LNCaP clone FGC (cell line): Measurements from ENCODE around the genes TST and KCTD17.

GRCh38 chr22:37019196-37019649, at the start of gene TST:
Gene TST (minus strand): TSS chr22:37019447.
- RRBS, 2 experiments, result 1% methylated on average over 13 to 28 of the region's 66 CpGs

DNA sequence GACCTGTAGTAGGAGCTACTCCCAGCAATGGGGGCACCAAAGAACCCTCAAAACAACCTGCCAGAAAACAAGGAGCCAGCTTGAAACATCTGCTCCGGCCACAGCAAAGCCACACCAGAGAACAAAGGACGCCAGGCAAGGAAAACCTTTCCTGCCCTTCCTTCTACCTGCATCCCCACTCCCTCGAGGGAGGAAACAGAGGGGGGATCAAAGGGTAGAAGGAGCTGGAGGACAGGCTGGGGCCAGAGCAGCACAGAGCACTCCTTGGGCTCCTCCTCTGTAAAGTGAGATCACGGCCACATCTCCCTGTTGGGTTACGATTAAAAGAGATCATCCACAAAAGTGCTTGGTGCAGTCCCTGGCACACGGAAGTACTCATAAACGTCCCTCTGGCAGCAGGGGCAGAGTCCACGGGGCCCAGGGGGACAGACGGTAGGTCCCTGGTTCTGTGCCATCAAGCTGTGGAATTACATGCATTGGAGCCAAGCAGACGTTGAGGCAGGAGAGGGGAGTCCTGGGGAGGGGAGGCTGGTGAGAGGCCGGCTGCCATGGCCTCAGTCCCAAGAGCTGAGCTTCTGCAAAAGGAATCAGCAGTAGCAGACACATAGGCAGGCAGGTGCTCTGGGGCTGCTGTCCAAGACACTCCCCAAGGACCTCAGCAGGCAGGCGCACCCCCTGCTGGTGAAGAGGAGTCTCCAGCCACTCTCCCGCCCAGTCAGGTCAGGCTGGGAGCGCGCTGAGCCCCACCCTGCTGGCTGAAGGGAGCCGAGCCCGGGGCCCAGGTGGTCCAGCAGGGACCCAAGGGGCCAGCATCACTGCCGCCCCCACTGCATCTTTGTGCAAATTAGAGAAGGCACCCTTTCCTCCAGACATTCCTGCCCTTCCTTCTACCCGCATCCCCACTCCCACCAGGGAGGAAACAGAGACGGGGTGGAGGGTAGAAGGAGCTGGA, 7.7 kb upstream of the KCTD17 start:
- RRBS, 2 experiments, result no CpG with 5 or more reads among the region's 20 CpGs

DNA sequence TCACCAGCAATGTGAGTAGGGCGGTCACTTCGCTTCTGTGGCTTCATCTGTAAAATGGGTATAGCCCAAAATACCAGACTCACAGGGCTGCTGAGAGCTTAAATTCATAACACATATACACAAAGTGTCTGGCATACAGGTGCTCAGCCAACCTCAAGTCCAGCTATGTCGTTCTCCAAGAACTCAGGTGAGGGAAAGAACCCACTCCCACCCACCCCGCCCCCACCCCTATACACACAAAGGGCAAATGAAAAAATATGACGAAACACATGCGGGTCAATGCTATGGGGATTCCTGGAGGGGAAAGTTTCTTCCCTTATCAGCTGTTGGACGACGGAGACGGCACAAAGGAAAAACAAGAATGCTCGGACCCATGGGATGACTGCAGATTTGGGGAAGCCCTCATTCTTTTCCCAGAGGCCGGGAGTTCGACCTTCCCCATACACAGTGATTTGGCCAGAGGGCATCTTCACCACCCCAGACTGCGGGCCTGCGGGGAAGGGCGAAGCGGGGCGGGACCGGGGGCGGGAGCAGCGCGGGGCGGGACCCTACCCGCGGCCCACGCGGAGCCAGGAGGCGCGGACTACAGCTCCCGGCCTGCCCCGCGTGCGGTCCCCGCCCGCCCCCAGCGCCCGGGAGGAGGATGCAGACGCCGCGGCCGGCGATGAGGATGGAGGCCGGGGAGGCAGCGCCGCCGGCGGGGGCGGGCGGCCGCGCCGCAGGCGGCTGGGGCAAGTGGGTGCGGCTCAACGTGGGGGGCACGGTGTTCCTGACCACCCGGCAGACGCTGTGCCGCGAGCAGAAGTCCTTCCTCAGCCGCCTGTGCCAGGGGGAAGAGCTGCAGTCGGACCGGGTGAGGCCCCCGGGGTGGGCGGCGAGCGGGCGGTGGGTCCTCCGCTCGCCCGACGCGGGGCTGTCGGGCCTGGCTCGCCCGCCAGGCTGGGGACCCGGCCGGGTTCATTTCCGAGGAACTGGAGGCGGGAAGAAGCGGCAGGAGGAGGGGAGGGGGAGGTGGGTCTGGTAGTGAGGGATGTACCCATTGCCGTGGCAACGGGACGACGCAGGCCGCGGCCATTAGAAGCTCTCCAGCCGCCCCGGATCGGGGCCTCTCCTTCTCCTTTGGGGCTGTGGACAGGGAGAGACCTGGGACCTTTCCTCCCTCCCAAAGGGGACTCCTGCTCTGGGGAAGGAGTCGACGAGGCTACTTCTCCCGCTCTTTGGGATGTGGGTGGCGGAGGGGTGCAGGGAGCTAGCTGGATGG, at the start of gene KCTD17:
Gene KCTD17, plus strand, starts transcription at position 646 of the 1,261 bp plus-strand sequence.
- RRBS, 2 experiments, result 3% methylated on average over 52 of the region's 93 CpGs

DNA sequence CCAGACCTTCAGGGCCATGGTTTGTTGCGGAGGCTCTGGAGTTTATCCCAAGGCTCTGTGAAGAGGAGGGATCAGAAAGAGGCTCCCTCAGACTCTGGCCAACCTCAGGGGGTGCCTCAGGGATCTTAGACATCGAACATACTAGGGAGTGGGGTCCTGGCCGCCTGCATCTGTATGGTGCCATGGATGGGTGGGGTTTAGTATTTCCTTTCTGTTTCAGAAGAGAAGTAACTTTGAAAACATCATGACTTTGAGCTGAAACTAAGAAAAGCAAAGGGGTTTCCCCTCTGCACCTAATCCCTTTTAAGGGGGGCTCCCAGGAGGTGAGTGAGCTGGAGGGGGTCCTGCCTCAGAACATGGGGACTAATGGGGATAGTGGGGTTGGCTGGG, 11.7 kb upstream of the SSTR3 start:
- RRBS, 2 experiments, result no CpG with 5 or more reads among the region's 3 CpGs

DNA sequence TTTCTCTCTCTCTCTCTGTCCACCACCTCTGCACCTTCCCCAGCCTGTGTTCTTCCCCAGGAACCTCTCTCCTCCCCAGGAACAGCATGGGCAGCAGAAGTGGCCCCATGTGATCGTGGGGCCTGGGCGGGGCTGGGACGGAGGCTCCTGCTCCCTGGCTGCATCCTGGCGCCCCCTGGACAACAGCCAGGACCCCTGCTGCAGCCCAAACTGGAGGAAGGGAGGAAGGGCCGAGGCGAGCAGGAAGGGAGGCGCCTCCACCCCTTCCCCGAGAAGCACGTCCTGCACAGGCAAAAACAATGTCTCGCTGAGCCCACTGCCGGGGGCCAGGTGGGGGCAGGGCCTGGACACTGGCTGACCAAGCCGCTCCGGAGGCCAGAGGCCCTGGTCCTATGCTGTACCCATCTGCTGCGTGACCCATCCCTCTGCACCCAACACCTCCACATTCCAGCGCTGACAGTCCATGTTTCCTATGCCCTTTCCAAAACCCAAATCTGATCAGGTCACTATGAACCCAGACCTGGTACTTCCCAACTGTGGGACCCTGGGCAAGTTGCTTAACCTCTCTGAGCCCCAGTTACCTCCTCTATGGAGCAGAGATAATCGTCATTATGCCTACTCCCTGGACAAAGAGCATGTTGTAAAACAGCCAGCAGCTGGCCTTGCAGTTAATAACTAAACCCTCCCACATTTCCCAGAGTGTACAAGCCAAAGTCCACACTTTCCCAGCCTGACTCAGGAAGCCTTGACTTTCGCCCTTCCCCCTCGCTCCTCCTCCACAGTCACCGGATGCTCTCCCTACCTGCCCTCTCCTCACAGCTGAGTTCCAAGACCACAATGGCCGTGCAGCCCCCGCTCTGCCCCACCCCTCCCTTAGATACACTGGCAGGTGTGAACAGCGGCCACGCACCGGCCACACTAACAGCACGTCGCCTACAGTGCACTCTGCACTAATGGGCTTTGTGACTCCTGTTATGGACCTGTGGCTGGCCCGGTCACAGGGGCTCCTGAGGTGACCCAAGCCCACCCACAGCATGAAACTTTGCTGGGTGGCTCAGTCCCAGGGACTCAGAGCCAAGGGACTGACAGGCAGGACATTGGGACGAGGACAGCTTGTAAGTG, 15.3 kb upstream of the MFNG start:
- RRBS, 2 experiments, result 68 to 79% methylated on average over 7 of the region's 28 CpGs

DNA sequence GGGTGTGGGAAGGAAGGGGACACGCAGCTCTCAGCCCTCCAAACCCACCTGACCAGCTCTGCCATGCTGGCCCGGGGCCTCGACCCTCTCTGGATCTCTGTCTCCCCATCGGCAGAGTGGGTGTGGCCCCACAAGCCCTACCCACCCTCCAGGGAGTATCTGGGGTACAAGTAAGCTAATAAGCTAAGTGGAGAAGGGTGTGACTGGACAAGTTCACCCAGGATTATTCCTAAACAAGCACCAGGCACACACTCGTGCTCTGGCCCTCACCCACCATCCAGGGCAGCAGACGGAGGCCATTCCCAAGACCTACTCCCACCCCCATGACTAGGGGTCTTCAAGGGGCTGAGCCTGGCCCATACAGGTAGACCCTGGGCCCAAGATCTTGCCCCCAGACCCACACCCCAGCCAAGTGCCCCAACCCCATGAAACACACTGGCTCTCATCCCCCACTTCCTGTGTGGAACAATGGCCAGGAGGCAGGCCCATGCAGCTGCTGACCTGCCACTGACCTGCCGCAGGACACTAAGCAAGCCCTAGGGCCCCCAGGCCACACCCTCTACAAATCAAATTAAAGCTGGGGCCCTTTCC, 10.4 kb downstream of the CARD10 start:
- RRBS, 2 experiments, result no CpG with 5 or more reads among the region's 7 CpGs

- RRBS, 2 experiments, result no CpG with 5 or more reads among the region's 17 CpGs
Measured at GRCh38 chr22:37517760-37518366, 1.4 kb downstream of the CARD10 start.

DNA sequence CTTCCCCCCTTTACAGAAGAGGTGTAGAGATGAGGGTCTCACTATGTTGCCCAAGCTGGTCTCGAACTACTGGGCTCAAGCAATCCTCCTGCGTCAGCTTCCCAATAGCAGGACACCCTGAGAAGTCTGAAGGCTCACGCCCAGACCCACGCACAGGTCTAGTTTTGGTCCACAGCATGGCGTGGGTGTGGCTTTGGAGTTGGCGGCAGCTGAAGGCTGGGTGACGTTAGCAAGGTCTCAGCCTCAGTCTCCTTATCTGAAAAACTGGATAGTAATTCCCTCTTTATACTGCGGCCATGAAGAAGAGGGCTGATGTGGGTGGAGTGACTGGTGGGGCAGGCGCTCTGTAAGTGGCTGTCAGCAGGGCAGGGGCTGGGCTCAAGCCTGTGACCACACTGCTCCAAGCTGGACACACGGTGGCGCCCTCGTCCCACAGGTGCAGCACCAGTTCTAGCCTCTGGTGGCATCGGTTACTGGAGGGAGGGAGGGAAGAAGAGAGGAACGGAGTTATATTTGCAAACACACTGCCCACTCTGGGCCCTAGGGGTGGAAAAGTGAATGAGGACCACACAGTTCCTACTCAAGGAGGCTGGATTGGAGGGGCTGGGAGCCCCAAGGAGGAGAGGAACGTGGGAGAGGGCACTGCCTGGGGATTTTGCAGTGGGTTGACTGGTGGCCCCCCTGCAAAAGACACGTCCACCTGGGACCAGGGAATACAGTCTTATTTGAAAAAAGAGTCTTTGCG, 19.5 kb upstream of the CARD10 start:
- RRBS, 2 experiments, result no CpG with 5 or more reads among the region's 17 CpGs

GRCh38 chr22:37577128-37577362, 2.8 kb downstream of the LGALS2 start:
- RRBS, 2 experiments, result no CpG with 5 or more reads among the region's 5 CpGs

- RRBS, 2 experiments, result no CpG with 5 or more reads among the region's 4 CpGs
Measured at GRCh38 chr22:37601260-37601591, 7.4 kb upstream of the GGA1 start.

DNA sequence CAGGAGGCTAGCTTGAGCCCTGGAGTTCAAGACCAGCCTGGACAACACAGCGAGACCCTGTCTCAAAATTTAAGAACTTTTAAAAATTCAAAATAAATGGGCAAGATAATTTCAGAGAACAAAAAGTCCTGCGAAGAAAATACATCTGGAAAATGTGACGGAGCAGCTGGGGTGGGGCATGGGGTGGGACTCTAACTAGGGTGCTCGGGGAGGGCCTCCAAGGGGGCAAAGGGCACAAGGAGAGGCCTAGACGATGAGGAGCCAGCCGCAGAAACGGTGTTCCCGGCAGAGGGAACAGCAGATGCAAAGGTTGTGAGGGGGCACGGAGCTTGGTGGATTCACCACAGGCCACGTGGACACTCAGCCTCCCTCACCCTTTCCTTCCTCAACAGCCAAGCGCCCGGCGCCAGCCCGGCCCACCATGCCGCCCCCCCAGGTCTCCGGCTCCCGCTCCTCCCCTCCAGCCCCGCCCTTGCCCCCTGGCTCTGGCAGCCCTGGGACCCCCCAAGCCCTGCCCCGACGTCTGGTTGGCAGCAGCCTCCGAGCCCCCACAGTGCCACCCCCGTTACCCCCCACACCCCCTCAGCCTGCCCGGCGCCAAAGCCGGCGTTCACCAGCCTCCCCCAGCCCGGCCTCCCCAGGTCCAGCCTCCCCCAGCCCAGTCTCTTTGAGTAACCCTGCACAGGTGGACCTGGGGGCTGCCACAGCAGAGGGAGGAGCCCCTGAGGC, 3.5 kb upstream of the PDXP start:
- RRBS, 2 experiments, result 95% methylated on average over 3 of the region's 27 CpGs; no CpG with 5 or more reads in 1 of the 2 experiments

- RRBS, 2 experiments, result no CpG with 5 or more reads among the region's 11 CpGs
Measured at GRCh38 chr22:37660111-37660812, 1.7 kb downstream of the PDXP start.

DNA sequence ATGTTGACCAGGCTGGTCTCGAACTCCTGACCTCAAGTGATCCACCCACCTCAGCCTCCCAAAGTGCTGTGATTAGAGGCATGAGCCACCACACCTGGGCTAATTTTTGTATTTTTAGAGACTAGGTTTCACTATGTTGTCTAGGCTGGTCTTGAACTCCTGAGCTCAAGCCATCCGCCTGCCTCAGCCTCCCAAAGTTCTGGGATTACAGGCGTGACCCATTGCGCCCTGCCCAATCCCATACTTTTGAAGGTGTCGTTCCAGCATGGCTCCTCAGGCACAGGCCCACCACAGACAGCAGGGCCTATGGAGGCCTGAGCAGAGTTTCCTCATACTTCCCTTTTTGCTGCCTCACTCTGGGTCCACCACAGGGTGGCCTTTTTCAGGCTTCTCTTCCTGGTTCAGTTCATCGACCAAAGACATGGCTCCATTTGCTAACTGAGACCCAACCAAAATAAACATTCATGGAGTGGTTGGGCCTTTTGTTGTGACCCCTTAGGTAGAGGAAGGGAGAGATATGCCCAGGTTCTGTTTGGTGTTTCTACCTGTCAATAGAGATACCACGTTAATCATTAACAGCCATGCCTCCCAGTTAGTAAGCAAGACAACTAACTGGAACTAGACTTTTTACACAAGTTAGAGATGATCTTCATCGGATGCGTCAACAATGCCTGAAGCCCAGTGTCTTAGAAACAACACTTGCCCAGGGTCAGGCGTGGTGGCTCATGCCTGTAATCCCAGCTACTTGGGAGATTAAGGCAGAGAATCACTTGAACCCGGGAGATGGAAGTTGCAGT, 35.0 kb downstream of the TRIOBP start:
- RRBS, 2 experiments, result no CpG with 5 or more reads among the region's 11 CpGs

GRCh38 chr22:37746200-37746723, 49.4 kb downstream of the TRIOBP start:
- RRBS, 2 experiments, result 1% methylated on average over 32 to 40 of the region's 62 CpGs

- RRBS, 2 experiments, result 96 to 100% methylated on average over 1 of the region's 10 CpGs
Measured at GRCh38 chr22:37806063-37806800, 1.2 kb downstream of the H1-0 start.

- RRBS, 2 experiments, result no CpG with 5 or more reads among the region's 9 CpGs
Measured at GRCh38 chr22:37849934-37850210, 653 bp downstream of the EIF3L start.

GRCh38 chr22:38016236-38016479, 31.8 kb upstream of the SOX10 start:
- RRBS, 2 experiments, result no CpG with 5 or more reads among the region's 7 CpGs

- RRBS, 2 experiments, result no CpG with 5 or more reads among the region's 16 CpGs
Measured at GRCh38 chr22:38039411-38039847, 17.8 kb upstream of the PICK1 start.

DNA sequence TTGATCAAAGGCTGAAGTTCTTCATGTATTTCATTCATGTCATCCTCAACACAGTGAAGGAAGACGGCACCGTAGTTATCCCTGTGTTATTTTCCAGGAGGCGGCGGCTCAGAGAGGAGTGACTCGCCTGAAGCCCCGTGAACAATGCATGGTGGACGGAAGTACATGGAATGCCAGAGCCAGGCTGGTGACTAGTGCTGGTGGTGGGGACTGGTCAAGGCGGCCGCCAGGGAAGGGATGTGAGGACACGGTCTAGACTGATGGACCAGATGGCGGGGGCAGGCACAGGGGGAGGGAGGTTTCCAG, 16.3 kb upstream of the PICK1 start:
- RRBS, 2 experiments, result no CpG with 5 or more reads among the region's 11 CpGs

DNA sequence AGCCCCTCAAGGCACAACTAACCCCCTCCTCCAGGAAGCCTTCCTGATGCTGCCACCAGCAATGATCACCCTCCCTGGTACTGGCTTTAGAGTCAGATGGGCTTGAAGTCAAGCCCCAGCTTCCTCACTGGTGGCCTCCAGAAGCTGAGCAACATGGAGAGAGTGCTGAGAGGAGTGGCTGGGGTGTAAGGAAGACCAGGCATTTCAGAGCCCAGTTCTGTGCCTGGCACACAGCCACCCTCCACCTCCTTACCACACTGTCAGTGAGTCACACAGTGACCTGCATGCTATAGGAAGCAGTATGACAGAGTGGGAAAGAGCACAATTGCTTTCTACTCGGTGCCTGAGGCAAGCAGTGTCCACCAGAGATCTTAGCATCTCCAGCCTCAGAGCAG, 24.8 kb upstream of the BAIAP2L2 start:
- RRBS, 2 experiments, result no CpG with 5 or more reads among the region's 1 CpG